Metastatic Liver Carcinoma in the Adrenal Gland (tissue), 2 donors: Measurements from ENCODE around the gene CHST2.

DNA sequence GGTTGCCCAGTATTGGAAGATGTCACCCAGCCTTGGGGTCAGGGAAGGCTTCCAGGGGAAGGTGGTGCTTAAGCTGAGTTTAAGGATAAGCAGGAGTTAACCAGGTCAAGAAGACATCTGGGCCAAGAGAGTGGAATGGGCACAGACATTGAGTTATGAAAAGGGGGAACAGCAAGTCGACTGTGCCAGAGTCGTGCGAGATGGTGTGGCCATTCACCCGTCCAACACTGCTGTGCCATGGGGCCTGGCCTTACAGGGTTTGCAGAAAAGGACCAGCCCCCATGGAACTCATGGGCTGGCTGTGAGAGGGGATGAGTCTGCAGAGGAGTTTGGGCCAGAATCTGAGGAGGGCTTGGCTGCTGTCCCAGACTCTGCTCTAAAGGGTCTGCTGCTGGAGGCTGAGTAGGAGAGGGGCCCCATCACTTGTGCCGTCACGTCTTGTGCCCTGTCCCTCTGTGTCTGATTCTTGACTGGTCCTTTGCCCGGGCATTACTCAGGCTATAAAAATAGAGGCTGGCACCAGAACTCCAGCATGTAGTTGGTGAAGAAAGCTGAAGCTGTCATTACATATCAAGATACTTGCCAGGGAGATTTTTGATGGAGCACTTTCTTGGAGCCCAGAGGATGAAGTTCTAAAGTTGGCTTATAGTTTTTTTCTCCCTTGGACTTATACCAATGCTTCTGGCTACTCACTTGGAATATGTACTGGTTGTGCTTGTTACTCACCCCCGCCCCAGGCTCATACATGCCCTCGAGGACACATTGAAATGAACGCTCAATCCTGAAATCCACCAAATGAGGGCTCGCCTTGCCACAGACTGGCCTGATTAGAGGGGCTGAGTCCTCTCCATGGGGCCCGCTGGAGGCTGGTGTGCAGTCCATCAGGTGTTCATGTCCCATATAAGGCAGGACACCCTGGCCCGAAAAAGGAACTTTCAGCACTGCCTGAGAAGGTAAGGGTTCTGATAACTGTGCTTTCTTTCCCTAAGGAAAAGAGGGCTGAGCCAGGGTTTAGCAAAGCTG lies 10.2 kb downstream of the PXYLP1 start:
- PRO-cap, 2 experiments, result no peak in any of the 2 experiments

GRCh38 chr3:141306892-141307344 lies 61.4 kb upstream of the ZBTB38 start:
- PRO-cap, 2 experiments, result no peak in any of the 2 experiments

DNA sequence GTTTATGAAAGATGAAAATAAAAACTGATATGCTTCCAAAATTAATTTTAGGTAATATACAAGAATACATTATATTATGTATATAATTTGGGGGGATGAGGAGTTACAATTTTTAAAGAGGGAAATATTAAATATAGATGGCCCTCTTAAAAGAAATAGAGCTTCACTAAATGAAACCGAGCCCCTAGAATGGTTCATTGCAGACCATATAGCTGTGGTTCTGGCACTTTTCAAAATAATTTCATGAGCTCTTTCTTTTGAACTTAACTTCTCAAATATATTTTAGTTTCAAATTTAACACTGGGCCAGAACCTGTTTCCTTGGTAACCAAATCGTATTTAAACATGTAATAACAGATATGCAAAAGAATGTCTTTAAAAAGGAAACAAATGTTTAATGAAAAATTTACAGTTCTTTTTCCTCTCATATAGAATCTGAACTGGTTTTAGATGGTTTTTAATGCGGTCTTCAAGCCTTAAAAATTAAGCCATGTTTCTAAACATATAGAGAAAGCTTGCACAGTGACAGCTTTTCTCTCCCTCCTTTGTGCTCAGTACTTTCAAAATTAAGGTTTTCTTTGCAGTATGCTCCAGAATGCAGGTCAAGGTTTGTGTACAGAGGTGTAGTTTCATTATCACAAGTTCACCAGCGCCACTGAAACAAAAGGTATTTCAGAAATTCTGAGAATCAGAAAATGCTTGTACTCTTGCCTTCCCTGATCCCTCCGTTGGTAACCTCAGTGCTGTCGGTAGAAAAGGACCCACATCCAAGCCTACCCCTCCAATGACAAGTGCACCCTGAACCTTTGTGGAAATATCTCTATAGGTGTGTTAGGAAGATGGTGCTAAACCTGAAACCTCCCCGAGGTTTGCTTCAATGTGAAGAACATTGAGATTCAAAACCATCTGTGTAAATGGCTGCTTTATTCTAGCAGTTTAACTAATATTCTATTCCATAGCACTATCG lies 20.3 kb downstream of the ZBTB38 start:
- PRO-cap, 2 experiments, result no peak in any of the 2 experiments

DNA sequence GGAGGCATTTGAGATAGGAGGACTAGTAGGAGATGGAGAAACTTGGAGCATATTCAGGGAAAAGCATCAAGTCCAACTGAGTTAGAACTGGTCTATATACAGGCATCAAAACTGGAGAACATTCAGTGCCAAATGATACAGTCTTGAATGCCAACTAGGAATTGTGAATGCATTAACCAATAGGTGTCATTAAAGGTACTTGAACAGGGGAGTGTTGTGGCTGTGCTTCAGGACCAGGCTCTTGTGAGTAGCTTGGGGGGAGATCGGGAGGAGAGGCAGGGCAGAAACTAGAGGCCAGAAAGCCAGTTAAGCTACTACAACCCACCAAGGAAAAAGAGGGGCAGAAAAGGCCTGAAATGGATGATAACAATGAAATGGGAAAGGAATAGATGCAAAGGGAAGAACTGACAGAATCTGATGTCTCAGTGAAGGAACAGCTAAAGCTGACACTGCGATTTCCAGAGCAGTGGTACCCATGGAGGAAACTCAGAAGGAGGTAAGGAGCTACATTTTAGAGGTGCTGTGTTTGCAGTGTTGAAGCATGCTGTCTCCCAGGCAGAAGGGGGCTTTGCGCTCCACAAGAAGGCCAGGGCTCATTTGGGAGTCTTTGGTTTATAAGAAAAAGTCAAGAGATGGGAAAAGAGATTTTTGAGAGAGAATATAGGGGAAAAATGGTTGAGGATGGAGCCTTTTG lies 37.8 kb downstream of the ZBTB38 start:
- PRO-cap, 2 experiments, result no peak in any of the 2 experiments

GRCh38 chr3:141444284-141444635 lies 42.6 kb upstream of the RASA2 start:
- PRO-cap, 2 experiments, result no peak in any of the 2 experiments

GRCh38 chr3:141455544-141456257 lies 31.1 kb upstream of the RASA2 start:
- PRO-cap, 2 experiments, result no peak in any of the 2 experiments

DNA sequence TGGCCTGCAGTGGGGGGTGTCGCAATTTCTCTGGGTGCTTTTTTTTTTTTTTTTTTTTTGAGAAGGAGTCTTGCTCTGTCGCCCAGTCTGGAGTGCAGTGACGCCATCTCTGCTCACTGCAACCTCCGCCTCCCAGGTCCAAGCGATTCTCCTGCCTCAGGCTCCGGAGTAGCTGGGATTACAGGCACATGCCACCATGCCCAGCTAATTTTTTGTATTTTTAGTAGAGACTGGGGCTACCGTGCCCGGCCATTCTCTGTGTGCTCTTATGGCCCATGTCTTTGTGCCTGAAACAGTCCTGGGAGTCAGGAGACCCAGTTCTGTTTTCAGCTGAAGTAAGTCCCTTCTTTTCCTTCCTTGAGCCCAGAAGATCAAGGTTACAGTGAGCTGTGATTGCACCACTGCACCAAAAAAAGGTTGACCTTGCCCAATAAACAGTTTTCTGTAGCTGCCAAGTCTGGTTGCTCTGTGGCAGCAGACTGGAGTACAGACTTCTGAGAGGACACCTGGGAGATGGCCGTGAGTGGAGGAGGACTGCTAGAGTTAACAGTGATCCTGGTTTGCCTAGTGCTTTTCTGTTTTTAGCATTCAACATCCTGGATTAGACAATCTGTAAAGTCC lies 76.7 kb upstream of the RNF7 start:
- PRO-cap, 2 experiments, result no peak in any of the 2 experiments

DNA sequence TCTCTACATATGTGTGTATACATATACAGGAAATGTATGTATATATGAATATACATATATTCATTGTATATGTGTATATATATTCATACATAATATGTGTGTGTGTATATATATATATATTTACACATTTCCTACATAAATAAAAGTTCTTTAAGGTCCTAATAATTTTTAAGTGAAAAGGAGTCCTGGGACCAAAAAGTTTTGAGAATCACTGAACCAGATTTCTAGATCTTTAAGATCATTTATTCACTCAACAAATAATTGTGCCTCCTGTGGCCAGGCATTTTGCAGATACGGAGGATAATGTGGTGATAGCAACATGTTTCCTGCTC lies 542 bp upstream of the RNF7 start:
- PRO-cap, 2 experiments, result no peak in any of the 2 experiments

DNA sequence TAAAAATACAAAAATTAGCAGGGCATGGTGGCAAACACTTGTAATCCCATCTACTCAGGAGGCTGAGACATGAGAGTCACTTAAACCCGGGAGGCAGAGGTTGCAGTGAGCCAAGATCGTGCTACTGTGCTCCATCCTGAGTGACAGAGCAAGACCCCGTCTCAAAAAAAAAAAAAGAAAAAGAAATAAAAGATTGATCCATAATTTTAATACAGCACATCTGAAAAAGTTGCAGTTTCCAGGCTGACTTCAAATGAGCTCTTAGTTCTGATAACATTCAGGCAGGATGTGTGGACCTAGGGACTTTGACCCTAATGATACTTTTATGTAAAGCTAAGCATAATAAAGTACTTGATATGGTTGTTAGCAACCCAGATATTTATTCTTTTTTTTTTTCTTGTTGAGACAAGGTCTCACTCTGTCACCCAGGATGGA lies 10.7 kb upstream of the GK5 start:
- PRO-cap, 2 experiments, result no peak in any of the 2 experiments

DNA sequence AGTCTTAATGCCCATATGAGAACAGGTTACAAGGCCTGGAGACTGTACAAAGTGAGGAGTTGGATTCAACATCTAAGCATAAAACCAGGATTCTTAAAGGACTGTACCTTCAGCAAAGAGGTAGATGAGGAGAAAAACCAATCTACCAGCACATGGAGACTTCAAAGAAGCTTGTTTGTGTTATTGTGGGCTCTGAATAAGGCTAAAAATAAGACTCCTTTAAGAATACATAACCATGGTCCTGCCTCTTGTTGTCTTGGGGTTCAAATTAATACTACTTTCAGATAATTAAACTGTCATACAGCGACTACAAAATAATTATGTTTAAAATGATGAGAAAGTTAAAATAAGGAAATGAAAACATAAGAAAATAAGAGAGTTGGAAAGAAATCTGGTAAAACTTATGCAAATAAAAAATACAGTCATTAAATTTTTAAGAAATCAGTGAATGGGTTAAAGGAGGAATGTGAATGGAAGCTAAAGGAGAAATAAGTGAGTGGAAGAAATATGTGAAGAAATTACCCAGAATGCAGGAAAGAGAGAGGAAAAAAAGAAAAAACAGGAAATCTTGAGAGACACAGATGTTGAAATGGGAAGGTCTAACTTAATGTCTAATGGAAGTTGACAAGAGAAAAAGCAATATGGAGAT lies 10.2 kb downstream of the TRPC1 start:
- PRO-cap, 2 experiments, result no peak in any of the 2 experiments

GRCh38 chr3:143119511-143120397 lies at the start of gene CHST2:
Gene CHST2 (plus strand): TSS chr3:143119771.
- PRO-cap, 2 experiments, result peak in 2 of 2 experiments; most common plus-strand start chr3:143119773 (in 2); most common minus-strand start chr3:143119582 (in 1)

DNA sequence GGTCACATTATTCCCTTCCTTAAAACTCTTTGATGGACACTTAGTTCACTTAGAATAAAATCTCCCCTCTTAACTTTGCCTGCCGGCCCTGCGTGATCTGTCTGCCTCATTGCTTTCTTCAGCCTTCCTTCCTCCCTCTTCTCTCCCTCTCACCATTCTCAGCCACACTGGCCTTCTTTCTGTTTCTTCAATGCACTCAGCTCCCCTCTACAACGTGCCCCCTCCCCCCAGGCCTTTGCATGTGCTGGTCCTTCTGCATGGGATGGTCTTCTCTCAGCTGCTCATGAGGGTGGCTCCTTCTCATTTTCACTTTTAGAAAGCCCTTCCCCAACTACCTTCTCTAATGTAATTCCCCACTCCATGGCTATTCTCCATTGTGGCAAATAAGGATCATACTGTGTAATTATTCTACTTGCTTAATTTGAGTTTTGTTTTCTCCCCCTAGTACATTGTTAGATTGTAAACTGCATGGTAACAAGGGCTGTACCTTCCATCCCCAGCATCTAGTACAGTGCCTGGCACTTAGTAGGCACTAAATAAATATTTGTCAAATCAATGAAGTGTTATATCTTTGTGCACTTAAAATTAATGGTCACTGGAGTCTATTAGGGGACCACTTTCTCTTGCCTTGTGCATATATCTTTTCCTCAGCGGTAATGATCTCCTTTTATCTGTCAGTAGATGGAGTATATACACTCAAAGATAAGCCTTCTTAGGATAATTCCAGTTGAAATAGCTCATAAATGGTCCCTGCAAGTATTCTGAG lies 206.9 kb downstream of the CHST2 start:
- PRO-cap, 2 experiments, result no peak in any of the 2 experiments

GRCh38 chr3:144105480-144105920 lies 133.9 kb downstream of the DIPK2A start:
- PRO-cap, 2 experiments, result no peak in any of the 2 experiments

GRCh38 chr3:145436312-145436793 lies 724.6 kb downstream of the PLOD2 start:
- PRO-cap, 2 experiments, result no peak in any of the 2 experiments

DNA sequence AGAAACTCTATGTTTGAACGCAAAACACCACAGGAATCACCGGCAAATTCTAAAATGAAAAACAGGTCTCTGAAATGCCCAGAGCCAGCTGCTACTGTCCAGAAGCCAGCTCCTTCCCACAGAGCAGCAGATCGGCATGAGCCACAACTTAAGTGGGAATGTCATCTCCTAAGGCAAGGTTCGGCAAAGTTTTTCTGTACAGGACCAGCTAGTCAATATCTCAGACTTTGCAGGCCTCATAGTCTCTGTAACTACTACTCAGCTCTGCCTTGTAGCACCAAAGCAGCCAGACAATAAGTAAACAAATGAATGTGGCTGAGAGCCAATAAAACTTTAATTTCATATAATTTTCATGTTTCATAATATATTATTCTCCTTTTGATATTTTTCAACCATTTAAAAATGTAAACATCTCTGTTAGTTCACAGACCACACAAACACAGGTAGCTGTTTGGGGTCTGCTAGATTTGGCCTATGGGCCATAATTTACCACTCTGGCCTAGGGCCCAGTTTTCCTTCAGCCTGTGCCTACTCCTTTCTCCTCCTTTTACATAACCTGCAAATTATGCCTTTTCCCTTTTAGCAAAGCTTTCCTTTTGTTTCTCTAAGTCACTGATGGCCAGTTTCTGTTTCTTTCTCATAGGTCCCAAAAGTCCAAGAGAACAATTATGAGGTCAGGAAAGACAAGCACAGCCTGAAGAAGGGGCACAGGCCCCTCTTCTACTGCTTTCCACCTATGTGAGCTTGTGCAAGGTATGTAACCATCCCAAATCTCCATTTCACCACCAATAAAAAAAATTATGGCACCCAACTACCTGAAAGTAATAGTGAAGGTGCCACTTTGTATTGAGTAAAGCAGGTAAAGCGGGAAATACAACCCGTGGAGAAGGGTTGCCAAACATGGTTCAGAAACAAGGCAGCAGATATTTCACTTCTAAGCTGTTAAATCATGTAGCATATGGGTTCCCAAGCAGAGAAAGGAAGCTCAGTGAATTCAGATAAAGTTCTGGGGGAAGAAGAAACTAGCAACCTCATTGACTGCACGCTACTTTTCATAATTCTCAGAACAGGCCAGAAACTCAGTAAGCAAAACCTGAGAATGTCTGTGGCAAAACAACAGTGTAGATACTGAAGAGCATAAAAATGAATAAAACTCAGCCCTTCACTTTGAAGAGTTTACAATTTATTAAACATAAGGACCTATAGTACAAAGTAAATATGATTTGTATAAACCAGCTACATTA lies 4.4 kb downstream of the PLOD2 start:
- PRO-cap, 2 experiments, result no peak in any of the 2 experiments

DNA sequence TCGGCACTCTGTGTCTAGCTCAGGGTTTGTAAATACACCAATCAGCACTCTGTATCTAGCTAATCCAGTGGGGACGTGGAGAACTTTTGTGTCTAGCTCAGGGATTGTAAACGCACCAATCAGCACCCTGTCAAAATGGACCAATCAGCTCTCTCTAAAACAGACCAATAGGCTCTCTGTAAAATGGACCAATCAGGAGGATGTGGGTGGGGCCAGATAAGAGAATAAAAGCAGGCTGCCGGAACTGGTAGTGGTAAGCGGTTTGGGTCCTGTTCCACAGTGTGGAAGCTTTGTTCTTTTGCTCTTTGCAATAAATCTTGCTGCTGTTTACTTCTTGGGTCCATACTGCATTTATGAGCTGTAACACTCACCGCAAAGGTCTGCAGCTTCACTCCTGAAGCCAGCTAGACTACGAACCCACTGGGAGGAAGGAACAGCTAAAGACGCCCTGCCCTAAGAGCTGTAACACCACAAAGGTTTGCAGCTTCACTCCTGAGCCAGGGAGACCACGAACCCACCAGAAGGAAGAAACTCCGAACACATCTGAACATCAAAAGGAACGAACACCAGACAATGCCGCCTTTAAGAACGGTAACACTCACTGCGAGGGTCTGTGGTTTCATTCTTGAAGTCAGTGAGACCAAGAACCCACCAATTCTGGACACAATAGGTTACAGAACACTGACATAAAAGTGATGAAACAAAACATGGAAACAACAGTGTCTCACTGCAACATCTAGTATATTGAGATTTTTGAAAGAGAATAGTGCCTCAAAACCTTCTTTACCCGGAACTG lies 28.7 kb upstream of the PLSCR2 start:
- PRO-cap, 2 experiments, result no peak in any of the 2 experiments

DNA sequence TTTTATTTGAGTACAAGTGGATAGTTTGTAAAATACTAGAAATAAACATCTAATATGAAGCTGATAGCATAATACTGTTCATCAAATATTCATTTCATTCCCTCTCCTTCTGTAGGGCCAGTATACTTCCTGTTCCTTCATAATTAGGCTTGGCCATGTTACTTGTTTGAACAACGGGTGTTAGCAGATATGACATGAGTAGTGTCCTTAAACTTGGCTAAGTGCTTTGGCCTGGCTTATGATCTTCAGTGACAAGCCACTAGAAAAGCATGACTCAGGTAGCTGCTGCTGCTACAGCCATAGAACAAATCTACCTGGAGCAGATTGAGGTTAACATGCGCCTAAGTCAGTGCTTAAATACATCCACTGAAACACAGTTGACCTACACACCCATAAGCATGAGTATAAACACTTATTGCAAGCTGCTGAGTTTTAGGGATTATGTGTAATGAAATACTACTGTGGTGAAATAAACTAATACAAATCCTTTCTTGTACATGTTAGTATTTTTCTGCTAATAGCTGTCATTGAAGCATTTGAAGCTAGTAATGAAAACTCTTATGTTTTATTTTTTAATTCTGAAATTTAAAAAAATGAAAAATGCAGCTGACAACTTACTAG lies 26.3 kb downstream of the PLSCR1 start:
- PRO-cap, 2 experiments, result no peak in any of the 2 experiments

- PRO-cap, 2 experiments, result no peak in any of the 2 experiments
These were observed 1.7 kb downstream of the ZIC4 start for GRCh38 chr3:147404425-147405238.

- PRO-cap, 2 experiments, result no peak in any of the 2 experiments
These were observed 619.7 kb upstream of the AGTR1 start for GRCh38 chr3:148077912-148078450.

DNA sequence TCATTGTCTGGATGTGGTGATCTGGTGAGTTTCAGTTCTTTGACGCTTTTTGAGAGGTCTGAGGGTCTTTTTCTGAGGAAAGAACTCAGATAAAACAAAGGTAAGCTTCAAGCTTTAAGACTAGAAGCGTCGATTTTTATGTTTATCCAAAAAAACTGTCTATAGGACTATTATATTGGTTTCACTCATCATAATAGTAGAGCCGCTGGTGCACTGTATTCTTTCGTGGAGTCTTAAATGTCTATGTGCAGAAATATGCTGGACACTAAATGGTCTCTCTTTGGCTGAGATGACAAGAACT lies 481.2 kb upstream of the AGTR1 start:
- PRO-cap, 2 experiments, result no peak in any of the 2 experiments